AG09309 (cell line): Measurements from ENCODE around the genes MRPL34, PIK3R2 and JUND.

- RRBS: no CpG with 5 or more reads among the region's 23 CpGs
Measured at GRCh38 chr19:17200087-17201142, 14.7 kb upstream of the USE1 start.

DNA sequence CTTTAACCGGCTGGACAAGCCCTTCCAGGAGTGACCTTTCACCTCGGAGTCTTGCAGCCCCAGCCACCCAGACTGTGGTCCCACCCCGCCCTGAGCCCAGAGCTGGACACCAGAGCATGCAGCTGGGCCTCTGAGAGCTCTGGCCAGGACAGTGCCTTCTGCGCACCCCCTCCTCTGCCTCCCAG lies 1.1 kb upstream of the NR2F6 start:
- RRBS: no CpG with 5 or more reads among the region's 4 CpGs

DNA sequence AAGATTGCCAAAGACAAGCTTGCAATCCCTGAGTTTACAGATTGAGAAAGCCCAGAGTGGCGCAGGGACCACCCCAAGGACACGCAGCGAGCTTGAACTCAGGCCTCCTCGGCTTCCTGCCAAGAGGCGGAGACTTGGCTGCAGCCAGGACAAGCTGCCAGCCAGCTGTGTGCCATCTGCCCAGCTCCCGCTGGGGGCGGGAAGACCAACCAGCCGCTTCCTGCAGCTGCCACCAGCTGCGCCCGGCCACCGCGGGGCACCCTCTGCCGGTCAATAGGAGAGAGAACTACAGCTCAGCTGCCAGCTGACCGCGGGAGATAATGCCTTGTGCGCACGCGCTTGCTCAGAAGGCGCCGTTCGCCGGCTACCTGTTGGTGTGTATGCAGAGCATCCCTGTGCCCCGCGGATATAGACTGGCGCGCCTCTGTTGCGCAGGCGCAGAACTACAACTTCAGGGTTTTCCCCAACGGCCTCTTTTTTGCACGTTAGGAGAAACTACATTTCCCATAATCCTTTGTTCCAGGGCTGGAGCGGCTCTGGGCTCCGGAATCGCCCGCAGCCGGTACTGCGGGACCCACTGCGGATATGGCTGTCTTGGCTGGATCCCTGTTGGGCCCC lies at the start of gene MRPL34:
Gene MRPL34 (plus strand): TSS at position 565 of the 618 bp plus-strand sequence.
- RRBS: 2% methylated on average over 8 of the region's 37 CpGs

DNA sequence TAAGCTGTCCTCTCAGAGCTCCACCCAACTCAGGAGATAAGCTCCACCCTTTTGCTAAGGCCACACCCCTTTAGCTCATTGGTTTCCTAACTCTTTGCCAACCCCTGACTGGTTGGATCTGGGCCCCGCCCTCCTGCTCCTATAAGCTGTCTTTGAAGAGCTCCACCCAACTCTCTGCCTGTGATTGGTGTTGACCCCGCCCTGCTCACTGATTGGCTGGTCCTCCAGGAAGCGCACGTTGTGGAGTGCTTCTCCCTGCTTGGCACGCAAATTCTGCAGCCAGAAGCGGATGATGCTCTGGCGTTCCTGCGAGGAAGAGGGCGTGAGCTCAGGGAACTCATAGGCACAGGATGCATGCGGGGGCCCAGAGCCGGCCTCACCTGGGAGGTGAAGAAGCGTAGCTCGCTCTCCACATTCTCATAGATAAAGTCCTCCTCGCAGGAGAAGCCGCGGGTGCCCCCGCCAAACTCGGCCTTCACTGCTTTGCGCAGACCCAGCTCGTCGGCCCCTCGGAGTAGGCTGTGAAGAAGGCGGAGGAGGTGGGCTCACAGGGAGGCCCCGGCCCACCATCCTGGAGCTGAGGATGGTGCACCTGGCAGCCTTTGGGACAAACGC lies 1.8 kb downstream of the ANO8 start:
- RRBS: no CpG with 5 or more reads among the region's 25 CpGs

- RRBS: no CpG with 5 or more reads among the region's 13 CpGs
Measured at GRCh38 chr19:17357571-17358103, 19.5 kb downstream of the PLVAP start.

DNA sequence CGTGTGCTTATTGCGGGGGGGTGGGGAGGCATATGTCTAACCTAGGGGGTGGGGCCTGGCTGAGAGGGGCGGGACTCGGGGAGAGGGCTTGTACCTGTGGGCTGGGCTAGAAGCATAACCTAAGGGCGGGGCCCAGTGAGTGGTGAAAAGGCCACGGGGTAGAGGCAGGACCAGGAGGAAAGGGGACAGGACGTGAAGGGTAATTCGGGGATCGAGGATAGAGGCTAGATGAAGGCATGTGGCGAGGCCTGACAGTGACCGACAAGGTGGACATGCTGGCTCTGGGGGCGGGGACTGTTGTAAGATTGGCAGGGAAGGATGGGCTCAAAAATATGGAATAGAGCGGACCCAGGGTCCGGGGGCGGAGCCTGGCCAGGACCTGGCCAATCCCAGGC lies 438 bp upstream of the SLC27A1 start:
- RRBS: no CpG with 5 or more reads among the region's 15 CpGs

GRCh38 chr19:17483926-17484539 lies 13.7 kb downstream of the SLC27A1 start:
- RRBS: no CpG with 5 or more reads among the region's 6 CpGs

- RRBS: no CpG with 5 or more reads among the region's 43 CpGs
Measured at GRCh38 chr19:17616207-17617364, 61.1 kb downstream of the COLGALT1 start.

GRCh38 chr19:17861872-17862494 lies 2.3 kb downstream of the RPL18A start:
- RRBS: no CpG with 5 or more reads among the region's 15 CpGs

DNA sequence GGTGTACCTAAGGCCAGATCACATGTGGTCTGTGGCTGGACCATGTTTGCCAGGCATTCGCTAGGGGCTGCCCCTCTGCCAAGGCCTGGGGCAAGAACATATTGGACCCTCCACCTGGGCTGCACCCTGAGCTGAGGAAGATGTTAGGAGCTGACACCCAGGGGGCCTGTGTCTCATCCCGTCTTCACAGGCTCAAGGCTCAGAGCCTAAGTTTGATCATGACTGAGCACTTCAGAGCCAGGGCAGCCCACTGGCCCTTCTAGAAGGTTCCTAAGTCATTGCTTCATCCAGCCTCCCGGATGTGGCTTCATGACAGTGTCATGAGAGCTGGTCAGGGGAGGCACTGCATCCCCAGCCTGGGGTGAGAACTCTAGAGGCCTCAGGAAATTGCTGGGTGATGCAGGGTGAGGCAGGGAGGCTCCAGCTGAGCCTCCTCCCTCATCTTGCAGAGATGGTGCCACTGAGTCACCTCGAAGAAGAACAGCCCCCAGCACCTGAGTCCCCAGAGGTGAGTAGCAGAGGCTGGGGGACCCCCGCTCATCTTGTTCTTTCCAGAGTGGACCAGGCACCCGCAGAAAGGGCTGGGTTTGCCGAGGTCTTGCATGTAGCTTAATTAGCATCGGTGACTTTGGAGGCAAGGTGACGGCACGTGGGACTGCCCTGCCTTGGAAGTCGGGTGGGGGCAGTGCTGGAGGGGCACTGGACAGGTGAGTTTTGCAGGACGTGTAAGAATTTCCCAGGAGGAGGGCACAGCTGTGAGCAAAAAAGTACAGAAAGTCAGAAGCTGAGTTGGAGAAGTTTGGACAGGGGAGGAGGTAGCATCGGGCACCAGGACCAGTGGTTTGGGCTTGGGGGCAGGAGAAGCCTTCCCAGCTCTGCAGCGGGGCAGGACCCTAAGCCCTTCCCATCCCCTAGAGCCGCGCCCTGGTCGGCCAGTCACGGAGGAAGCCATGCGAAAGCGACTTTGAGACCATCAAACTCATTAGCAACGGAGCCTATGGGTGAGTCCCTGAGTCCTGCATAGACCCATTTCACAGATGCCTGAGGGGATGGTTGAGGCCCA lies 24.7 kb upstream of the PIK3R2 start:
- RRBS: no CpG with 5 or more reads among the region's 21 CpGs

GRCh38 chr19:18152321-18153405 lies at the start of gene PIK3R2:
Gene PIK3R2 (plus strand): TSS chr19:18153163.
- RRBS: 2% methylated on average over 19 of the region's 100 CpGs

DNA sequence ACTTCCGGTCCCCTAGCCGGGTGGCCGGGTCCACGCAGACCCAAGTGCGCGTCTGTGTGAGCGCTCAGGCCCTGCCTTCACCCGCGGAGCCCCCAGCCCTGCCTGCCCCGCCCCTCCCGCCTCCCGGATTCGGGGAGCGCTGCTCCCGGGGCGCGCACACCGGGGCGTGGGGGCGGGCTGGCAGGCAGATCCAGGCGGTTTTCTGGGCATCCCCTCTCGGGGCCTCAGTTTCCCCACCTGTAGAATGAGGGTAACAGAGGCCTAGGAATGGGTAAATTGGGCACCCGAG lies 638 bp downstream of the PIK3R2 start:
- RRBS: 8% methylated on average over 4 of the region's 23 CpGs

- RRBS: no CpG with 5 or more reads among the region's 18 CpGs
Measured at GRCh38 chr19:18170679-18171521, 2.7 kb upstream of the IFI30 start.

GRCh38 chr19:18191706-18192594 lies 1.1 kb upstream of the MPV17L2 start:
- RRBS: no CpG with 5 or more reads among the region's 19 CpGs

- RRBS: 74% methylated on average over 7 of the region's 38 CpGs
Measured at GRCh38 chr19:18264063-18265128, 9.9 kb downstream of the IQCN start.

- RRBS: 3% methylated on average over 37 of the region's 152 CpGs
Measured at GRCh38 chr19:18280944-18281977, at the start of gene JUND. Gene JUND (minus strand): TSS chr19:18281622.

DNA sequence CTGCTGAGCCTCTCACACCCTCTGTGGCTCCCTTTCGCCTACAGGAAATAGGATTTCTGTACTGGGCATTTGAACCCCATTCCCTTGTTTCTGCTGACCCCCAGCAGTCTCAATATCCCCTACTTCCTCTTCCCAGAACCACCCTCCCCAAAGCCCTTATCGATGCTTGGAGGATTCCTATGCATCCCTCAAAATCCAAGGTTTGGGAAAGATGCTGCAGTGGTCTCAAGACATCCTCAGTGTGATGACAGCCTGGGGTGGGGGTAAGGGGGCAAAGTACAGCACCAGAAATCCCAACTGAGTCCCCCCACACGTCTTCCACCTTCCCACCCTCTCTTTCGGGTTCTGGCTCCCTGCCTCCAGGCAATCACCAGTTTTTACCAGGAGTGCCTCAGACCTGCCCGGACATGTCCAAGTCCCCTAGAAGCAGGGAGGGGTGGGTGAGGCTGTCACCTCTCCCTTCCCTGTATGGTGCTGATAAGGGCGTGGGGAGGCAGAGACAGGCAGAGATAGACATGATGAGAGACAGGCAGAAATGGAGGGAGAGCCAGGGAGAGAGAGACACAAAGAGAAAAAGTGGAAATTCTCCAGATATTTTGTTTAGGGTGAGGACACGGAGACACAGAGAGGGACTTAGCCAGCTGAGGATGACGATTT lies 12.3 kb upstream of the GDF15 start:
- RRBS: no CpG with 5 or more reads among the region's 8 CpGs

DNA sequence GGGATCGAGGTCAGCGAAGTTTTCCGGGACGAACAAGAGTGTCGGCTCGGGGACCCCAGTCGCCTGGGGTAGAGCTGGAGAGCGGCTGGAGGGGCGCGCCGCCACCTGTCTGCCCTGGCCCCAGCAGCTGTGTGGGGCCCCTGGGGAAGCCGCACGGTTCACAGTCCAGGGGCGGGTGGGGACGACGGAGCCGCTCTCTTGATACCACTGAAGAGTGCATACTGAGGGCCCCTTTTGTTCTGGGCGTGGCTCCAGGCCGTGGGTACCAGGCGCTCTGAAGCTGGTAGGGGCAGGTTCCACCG lies 869 bp downstream of the SSBP4 start:
- RRBS: no CpG with 5 or more reads among the region's 21 CpGs

DNA sequence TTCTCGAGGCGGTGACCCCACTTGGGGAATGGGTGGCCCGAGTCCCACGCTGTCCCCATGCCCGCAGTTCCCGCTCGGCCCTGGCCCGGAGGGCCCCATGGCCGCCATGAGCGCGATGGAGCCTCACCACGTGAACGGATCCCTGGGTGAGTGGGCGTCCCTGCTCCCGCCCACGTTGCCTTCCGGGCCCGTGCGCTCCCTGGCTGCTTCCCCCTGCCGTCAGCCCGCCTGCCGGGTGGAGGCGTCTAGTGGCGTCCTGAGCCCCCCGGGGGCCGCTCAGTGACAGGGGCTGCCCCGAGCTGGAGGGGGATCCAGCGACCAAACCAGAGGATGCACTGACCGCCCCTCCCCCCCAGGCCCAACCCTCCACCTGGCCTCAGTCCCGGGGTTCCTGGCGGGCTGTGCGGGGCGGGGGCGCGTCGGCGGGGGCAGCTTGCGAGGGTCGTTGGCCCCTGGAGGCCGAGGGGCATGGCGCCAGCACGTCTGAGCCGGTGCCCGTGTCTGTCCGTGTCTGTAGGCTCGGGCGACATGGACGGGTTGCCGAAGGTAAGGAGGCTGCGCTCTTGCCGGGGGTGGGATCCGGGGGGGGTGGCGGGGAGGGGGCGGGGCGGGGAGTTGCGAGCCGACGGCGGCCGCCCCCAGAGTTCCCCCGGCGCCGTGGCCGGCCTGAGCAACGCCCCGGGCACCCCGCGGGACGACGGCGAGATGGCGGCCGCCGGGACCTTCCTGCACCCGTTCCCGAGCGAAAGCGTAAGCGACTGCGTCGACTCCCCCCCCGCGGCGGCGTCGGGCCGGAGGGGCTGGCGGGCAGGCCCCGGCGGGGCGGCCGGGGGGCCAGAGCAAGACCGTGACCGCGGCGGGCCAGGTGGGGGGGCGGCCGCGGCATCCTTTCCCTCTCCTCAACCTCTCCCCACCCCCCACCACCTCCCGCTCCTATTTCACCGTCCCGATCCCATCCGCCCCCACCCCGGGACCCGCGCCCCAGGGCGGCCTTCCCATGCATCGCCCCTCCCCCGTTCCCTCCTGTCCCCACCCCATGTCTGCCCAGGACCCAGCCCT lies 4.5 kb downstream of the ISYNA1 start:
- RRBS: 7% methylated on average over 34 of the region's 109 CpGs

- RRBS: 12% methylated on average over 11 of the region's 76 CpGs
Measured at GRCh38 chr19:18436851-18437780, 817 bp downstream of the ISYNA1 start.